Trachea (tissue), 1 donor: ENCODE data around the genes OR13C4, OR13C9, FSD1L and FKTN.

DNA sequence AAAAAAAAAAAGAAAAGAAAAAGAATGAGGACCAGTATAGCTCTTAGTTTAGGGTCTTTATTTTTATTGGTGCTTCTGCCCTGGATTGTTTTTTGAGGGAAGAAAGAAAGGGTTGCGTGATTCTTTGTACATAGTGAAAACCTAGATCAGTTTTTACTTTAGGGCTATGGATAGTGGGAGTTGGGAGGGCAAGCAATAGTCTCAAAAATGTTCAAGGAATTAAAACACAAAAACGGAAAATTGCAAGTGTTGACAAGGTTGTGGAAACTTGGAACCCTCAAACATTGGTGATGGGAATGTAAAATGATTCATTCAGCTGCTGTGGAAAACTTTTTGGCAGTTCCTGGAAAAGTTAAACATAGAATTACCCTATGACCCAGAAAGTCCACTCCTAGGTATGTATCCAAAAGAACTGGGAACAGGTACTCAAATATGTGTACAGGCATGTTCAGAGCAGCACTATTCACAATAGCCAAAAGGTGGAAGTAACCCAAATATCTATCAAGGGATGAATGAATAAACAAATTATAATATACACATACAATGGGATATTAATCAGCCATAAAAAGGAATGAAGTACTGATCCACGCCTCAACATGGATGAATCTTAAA lies 1.2 kb upstream of the MSANTD3 start:
- PRO-cap = no peak

DNA sequence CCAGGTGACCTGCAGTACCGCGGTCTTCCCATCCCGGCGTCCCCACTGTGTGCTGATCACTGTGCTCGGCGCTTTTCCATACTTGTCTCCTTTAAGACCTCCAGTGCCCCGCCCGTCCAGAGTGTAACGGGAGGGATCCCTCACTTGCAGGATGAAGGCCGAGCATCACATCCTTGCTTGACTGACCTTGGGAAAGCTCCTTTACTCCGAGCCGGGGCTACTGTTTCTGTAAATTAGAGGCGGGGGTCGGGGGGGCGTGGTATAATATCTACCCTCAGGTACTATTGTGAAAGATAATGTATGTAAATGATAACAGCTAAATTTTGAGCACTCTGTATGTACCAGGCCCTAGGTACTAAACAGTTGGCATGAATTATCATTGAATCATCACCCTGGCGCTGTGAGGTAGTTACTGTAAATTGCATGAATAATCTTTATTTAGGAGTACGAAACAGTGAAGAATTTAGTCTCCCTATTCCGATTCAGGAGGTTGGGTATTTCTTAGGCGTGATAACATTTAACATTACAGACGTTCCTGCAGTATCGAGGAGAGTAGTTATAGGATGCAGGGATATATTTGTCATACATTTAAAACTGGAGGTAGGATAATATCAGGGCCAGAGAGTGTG lies 871 bp downstream of the MSANTD3 start:
- PRO-cap = bidirectional peak, plus-strand start at position 143 of the sequence, minus-strand start at position 47 of the sequence

DNA sequence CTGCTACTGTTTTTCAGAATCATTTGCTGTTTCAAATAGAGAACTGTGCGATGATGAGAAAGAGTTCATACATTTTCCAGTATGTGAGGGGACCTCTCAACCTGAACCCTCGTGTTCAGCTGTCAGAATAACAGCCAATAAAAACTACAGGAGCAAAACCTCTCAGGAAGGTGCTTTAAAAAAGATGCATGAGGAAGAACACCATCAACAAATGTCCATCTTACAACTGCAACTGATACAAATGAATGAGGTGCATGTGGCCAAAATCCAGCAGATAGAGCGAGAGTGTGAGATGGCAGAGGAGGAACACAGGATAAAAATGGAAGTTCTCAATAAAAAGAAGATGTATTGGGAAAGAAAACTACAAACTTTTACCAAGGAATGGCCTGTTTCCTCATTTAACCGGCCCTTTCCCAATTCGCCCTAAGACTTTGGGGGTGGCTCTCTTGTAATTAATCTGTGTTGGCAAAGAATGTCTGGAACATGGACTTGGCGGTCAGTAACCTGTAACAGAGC lies 22.4 kb upstream of the TMEFF1 start:
- PRO-cap = no peak

- PRO-cap = no peak
Observed at GRCh38 chr9:101184845-101185307, 156.3 kb downstream of the PLPPR1 start.

GRCh38 chr9:101429158-101429782 lies 6.3 kb downstream of the ALDOB start:
- PRO-cap = no peak

- PRO-cap = no peak
Observed at GRCh38 chr9:101442193-101442952, 6.8 kb upstream of the ALDOB start.

GRCh38 chr9:101580052-101580412 lies 14.7 kb downstream of the PPP3R2 start:
- PRO-cap = no peak

- PRO-cap = no peak
Observed at GRCh38 chr9:103188948-103189184, 193.7 kb downstream of the CYLC2 start.

GRCh38 chr9:104117940-104118504 lies 23.9 kb downstream of the SMC2 start:
- PRO-cap = no peak

GRCh38 chr9:104527037-104527459 lies at the start of gene OR13C4:
TSS of gene OR13C4 (minus strand) at chr9:104527209.
- PRO-cap = no peak

GRCh38 chr9:104617985-104618476 lies at the start of gene OR13C9:
TSS of gene OR13C9 (minus strand) at chr9:104618204.
- PRO-cap = no peak

DNA sequence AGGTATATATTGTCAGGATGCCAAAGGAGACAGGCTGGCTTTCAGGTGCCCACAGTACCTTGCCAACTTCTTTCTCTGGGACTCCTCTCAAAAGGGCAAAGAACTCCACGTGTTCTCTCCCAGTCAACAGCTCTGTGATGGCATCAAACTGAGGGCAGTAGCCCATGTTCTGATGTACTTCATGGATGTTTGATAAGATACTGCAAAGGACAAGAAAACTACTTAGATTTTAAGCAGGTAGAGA lies 24.4 kb downstream of the NIPSNAP3B start:
- PRO-cap = no peak

DNA sequence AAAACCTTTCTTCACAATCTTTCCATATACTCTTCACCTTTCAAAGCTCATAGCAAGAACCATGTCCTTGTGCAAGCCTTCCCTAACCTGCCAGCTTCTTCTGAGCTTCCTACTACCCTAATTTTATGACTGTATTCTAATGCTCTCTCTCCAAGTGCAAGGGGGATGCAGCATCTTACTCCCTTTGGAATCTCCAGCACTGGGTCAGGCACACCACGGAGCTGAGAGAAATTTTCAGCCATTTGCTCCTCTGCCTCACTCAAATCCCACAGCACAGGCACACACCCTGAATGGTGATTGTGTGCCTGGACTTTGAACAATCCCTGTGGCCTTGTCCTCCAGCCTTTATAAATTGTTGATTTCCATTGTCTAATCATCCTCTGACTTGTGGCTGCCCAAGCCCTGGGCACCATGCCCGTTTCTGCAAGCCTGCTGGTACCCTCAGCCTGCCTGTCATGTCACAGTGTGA lies 28.2 kb upstream of the SLC44A1 start:
- PRO-cap = no peak

DNA sequence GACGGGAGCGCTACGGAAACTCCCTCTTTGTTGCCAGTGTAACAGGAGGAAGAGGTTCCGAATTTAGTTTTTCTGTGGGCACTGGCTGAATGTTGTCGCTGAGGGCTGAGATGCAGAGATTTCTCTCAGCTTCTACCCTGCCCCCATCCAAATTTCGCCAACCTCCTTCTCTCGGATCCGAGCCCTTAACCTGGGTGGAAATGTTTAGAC lies 1.1 kb downstream of the SLC44A1 start:
- PRO-cap = bidirectional peak, plus-strand start at position 66 of the sequence, minus-strand start outside the sequence

DNA sequence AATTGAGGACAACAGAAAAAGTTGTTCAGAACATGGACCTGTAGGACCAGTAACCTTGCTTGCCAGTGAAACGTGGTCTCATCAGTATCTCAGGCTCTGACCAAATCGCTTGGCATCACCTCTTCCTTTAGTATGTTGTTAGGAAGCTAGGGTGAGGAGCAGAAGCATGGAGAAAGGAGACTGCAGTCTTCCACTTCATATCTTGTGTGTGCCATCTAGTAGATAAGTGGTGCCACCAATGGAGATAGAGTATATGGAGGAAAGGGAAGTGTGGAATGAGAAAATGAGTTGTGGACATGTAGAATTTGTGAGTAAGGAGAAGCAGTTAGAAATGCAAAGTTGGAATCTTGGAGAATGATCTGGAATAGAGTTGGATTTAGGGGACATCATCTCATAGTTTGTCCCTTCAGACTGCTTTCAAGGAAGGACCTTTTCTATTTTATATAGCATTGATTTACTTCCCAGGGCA lies 59.3 kb downstream of the SLC44A1 start:
- PRO-cap = no peak

DNA sequence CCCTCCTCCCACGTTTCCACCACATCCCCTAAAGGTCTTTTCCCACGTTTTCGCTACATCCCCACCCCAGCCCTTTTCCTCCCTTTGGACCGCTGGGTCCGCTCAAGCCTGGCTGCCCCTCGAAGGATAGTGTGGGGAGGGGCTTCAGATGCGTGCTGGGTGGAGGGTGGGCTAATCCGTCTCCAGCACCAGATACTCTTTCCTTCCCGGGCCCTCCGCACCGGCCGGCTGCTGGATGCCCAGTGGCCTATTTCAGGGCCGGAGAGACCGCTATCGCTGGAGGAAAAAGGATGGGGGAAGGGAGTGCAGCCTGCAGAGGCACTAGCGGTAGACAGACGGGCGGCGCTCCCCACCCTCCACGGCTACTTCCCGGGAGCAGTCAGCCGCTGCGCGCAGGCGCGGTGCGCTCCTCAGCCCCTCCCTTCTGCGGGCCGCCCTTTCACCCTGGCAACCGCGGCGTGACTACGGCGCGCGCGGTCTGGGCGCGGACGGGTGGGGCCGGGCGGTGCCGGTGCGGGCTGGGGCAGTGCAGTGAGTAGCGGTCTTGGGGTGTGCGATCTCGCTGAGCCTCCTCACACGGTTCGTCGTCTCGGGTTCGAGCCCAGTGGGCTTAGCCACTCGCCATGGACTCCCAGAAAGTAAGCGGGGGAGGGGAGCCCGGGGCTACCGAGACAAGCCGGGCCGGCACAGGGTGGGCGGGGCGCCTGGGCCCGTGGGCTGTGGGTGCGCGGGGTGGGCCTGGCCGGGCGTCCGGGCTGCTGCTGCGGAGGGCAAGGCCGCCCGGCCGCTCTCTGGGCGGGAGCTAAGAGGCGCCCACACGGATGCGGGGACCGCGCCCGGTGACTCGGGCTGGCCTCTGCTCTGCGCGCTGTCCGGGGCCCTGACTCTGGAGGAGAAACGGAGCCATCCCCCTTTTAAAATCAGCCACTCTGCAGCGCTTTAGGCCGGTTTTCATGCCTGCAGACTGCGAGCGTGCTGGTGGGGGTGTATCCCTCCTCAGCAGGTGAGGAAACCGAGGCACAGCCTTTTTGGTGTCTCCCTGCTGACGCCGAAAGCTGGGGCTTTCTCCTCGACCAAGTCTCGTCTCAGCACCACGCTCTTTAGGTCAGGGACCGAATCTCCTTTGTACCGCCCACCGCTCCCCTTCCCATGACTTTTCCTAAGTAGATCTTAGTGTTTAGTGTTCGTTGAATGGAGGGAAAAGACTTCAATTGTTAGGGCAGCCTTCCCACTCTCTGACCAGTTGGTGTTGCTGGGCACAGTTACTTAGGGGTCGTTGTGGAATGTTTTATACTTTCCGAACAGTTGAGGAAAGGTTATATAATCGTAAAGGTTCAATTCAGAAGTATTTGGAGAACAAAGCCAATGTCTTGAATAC lies at the start of gene FSD1L:
Gene FSD1L, plus strand, starts transcription at position 437 of the 1,378 bp plus-strand sequence.
- PRO-cap = bidirectional peak, plus-strand start at position 450 of the sequence, minus-strand start at position 368 of the sequence; bidirectional peak, plus-strand start at position 1,091 of the sequence, minus-strand start at position 1,085 of the sequence

DNA sequence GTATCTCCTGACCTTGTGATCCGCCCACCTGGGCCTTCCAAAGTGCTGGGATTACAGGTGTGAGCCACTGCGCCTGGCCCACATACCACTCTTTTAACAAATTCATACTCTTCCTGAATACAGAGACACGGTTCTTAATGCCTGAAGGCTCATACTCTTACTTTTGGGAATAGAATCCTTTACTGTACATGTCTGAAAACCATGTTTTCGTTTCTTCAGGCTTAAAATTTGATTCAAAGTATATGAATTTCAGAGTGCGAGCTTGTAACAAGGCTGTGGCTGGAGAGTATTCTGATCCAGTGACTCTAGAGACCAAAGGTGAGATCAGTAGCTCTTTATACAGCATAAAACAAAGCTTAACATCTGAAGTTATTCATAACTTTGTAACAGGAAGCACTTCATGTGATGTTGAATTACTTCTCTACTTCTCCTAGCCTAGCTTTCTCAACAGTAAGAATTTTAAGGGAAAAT lies 49.5 kb upstream of the FKTN start:
- PRO-cap = no peak

DNA sequence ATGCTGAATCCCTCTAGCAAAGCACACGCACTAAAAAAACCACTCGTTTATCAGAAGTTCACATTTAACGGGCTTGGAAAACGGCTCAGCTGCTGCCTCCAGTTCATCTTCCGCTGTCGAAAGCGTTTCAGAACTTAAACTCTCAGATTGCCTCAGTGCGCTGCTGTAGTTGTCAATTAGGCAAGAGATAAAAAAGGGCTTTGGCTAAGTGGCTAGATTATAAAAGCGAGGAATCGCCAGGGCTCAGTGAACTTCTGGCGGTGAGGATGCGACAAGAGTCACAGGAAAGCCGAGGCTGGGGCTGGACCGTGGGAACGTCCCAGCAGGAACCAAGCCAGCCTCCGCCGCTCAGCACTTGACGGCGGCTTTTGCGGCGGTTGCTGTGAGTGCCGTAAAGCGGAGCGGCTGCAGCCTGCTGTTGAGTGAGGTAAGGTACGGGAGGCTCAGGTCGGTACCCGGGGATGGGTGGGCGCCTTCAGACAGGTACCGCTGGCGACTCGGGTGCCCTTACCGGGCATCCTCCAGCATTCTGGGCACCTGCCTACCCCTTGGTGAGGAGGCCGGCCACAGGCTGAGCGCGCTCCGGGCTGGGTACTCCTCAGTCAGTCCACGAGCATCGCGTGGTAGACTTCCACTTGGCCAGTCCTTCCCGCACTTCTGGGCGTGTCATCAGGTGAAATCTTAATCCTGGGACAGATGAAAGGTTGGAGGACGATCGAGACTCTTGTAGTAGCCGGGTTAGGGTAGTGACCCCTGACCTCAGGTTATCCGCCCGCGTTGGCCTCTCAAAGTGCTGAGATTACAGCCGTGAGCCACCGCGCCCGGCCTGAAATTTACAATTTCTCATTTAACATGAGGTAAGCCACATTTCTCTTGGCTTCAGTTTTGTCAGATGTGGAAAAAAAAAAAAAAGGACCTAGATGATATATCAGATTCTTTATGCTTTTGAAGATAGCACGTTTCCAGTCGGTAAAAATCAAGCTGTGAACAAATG lies at the start of gene FKTN:
Gene FKTN, plus strand, starts transcription at position 393 of the 994 bp plus-strand sequence.
- PRO-cap = bidirectional peak, plus-strand start at position 249 of the sequence, minus-strand start at position 256 of the sequence

- PRO-cap = no peak
Observed at GRCh38 chr9:105711723-105712233, 17.4 kb downstream of the TMEM38B start.

- PRO-cap = no peak
Observed at GRCh38 chr9:105782407-105783155, 88.2 kb downstream of the TMEM38B start.